Ileum (tissue), 1 donor: ENCODE measurements around the genes MRPL36, ADAMTS16 and MED10.

GRCh38 chr5:1477070-1477983 lies 32.1 kb upstream of the SLC6A3 start:
- PRO-cap = no peak

DNA sequence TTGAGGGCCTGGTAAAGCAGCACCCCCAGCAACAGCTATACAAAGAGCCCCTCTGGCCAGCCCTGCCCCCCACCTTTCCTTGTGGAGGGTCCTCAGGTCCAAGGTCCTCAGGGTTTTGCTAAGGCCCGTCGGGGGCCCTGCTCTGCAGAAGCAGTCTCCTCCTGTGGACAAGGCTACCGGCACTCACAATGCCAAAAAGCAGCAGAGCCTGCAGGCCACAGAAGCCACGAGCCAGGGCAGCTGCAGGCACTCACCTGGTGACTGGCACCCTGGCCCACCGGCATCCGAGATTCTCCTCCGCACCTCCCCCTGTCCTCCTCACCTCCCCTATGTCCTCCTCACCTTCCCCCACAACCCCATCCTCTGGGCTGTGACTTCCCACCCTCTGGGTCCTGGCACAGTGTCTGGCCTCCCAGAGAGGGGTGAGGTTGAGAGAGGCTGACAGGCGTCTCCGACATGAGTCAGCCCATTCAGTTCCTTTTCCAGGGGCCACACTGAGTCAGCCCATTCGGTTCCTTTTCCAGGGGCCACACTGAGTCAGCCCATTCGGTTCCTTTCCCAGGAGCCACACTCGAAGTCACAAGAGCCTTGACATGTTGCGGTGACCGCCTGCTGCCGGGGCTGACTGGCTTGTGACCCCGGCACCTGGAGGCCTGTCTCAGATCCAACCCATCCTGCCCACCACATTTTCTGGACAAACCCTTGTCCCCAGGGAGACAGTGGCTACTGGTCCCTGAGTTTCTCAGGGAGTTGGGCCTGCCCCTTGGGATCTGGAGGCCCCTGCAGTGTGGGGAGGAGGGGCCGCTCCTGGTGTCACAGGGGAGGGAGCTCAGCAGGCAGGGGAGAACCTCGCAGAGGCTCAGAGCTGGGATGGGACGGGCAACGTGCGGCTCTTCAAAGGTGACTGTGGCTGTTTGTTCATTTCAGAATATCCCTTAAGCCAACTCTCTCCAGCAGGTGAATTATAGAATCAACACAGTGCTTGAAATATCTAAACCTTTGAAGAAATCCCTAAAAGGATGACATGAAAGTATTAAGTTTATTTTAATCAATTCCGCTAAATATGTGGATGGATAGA lies 40.3 kb upstream of the LPCAT1 start:
- PRO-cap = no peak

- PRO-cap = unidirectional peak, plus-strand start at chr5:1594064
These were observed 69.9 kb upstream of the LPCAT1 start for GRCh38 chr5:1593605-1594120.

GRCh38 chr5:1600307-1600870 lies 76.6 kb upstream of the LPCAT1 start:
- PRO-cap = no peak

GRCh38 chr5:1644888-1645479 lies 121.2 kb upstream of the LPCAT1 start:
- PRO-cap = no peak

- PRO-cap = no peak
These were observed 89.9 kb downstream of the MRPL36 start for GRCh38 chr5:1709557-1710344.

GRCh38 chr5:1724857-1725636 lies 74.6 kb downstream of the MRPL36 start:
- PRO-cap = no peak

GRCh38 chr5:1799725-1800126 lies at the start of gene MRPL36:
Gene MRPL36 (minus strand): TSS chr5:1799837.
- PRO-cap = bidirectional peak, plus-strand start at chr5:1799988, minus-strand start at chr5:1799820

DNA sequence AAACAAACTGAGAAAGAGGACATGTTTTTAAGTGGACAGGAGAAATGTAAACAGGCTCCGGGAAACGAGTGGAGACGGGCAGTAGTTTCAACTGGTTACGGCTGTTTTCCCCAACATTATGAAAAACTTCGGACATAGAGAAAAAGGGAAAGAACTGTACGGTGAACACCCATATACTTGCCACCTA lies 383 bp upstream of the MRPL36 start:
- PRO-cap = no peak

DNA sequence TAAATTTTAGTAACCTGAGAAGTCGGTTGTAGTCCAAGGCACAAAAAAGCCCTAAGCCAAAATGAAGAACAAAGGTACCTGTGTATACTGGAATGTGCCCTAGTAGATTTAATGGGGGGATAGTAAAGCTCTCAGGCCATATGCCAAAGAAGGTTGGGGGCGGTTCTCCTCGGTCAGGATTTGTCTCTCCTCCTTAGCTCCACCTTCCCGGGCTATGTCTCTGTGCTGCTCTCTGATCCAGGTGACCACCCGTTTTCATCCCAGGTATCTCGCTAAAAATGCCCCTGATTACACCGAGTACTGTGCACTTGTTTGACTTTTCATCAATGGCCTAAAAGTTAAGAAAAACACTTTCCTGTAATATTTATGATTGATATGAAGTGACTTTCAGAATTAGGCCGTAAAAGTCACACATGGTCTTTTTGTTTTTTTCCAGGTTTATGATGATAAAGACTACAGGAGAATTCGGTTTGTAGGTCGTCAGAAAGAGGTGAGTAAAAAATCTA lies 731 bp downstream of the NDUFS6 start:
- PRO-cap = no peak

GRCh38 chr5:1878236-1878655 lies 4.5 kb downstream of the IRX4 start:
- PRO-cap = no peak

DNA sequence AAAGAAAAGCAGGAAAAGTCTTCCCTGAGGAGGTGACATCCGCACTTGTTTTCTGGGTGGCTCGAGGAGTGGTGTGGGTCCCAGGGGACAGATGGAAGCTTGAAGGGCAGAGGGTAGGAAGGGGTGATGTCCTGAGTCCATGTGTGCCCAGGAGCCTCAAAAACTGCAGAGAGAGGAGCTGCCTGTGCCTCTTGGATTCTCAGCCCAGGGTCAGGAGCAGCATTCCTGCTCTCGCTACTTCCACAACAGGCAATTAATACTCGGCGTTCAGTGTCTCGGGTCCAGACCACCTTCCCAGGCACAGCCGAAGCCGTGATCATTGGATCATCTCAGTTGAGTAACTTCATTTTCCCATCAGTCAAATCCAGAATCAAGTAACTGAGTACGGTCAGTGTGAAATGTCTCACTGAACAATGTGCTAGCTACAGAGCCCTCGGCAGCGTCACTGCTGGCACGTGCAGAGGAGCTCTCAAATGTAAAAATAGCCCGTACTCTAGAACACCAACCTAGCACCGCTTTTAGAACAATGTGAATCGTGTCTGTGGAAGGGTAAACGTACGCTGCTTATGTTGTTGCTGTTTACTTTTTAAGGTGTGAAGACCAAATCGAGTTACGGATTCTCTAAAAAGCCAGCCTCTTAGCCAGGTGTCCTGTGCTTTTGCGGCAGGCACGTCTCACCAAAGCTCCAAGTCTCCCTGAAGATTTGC lies 63.5 kb upstream of the IRX4 start:
- PRO-cap = no peak

- PRO-cap = no peak
These were observed 125.4 kb upstream of the IRX4 start for GRCh38 chr5:2007766-2008788.

GRCh38 chr5:2011446-2011773 lies 128.7 kb upstream of the IRX4 start:
- PRO-cap = no peak

DNA sequence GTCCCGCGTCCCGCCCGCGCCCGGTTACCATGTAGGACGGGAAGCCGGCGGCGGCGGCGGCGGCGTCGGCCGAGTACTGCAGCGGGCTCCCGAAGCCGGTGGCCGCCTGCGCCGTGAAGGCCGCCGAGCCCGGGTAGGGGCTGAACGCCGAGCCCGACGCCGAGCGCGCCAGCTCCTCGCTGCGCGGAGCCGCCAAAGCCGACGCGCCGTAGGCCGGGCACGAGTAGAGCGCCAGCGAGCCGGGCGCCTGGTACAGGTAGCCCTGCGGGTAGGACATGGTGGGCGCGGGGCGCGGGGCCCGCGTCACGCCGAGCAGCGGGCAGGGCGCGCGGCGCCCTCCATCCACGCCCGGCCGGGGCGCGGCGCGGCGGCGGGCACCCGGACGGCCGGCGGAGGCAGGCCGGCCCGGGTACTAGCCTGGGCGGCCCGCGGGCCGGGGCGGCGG lies 318 bp downstream of the IRX2 start:
- PRO-cap = no peak

DNA sequence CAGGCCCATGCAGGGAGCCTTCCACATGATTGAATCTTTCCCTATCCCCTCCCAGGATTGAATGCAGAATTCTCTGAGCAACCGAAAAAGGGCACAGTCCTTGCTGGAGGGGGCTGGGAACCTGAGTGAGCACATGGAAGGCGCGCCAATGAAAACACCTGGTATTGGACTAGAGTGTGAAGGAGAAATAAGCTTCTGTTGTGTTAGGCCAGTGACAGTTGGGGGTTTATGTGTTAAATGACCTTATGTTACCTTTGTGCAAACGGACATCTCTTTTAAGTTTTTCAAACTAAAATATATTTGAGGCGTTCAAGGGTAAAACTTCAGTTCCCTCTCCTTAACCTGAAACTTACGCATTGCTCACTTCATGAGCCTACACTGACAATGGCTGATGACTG lies 147.9 kb upstream of the ADAMTS16 start:
- PRO-cap = no peak

DNA sequence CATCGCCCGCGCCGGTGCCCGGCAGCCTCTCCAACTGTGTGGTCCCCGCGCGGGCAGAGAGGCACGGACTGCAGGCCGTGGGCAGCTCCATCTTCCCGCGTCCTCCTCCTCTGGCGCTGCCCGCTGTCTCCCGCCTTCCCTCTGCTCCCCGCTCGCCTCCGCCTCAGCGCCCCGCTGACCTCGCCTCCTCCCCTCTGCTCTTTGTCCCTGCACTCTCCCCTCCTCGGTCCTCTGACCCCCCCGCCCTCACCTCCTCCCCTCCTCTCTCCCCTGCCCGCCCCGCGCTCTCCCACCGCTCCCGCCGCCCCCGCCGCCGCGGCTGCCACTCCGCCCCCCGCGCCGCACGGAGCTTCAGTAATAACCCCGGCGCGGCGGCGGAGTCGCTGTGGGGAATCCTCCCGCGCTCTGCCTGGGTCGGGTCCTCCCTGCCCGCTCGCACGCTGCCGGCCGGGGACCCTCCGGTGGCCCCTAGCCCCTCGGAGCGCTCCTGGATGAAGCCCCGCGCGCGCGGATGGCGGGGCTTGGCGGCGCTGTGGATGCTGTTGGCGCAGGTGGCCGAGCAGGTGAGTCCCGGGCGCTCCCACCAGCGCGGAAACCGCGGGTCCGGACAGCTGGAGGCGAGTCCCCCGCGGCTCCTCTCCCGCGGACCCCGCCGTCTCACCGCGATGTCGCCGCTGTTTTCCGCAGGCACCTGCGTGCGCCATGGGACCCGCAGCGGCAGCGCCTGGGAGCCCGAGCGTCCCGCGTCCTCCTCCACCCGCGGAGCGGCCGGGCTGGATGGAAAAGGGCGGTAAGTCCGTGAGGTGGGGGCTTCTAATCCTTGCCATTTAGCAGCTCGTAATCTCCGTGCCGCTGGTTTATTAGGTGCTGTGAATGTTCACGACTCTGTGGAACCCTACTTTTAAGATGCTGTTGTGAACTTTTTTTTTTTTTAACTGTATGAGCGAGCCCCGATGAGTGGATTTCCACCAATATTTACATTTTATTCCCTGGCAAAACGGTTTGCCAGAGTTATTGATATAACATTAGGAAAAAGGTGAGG lies at the start of gene ADAMTS16:
Gene ADAMTS16, plus strand, starts transcription at position 354 of the 1,042 bp plus-strand sequence.
- PRO-cap = no peak

DNA sequence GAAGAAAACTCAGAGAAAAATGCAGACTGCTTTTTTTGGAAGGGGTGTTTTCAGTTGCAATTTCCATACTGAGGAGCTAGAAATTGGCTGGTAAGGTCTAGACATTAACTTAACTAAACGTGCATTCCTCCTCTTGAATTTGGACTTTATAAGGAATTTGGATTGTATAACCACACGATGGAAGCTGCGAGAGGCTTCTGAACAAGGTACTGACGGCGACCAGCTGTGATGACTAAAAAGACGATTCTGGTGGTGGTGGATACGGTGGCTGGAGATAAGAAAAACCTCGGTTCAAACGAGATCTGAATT lies 944 bp upstream of the ICE1 start:
- PRO-cap = no peak

GRCh38 chr5:5449745-5450671 lies 27.5 kb downstream of the ICE1 start:
- PRO-cap = no peak

DNA sequence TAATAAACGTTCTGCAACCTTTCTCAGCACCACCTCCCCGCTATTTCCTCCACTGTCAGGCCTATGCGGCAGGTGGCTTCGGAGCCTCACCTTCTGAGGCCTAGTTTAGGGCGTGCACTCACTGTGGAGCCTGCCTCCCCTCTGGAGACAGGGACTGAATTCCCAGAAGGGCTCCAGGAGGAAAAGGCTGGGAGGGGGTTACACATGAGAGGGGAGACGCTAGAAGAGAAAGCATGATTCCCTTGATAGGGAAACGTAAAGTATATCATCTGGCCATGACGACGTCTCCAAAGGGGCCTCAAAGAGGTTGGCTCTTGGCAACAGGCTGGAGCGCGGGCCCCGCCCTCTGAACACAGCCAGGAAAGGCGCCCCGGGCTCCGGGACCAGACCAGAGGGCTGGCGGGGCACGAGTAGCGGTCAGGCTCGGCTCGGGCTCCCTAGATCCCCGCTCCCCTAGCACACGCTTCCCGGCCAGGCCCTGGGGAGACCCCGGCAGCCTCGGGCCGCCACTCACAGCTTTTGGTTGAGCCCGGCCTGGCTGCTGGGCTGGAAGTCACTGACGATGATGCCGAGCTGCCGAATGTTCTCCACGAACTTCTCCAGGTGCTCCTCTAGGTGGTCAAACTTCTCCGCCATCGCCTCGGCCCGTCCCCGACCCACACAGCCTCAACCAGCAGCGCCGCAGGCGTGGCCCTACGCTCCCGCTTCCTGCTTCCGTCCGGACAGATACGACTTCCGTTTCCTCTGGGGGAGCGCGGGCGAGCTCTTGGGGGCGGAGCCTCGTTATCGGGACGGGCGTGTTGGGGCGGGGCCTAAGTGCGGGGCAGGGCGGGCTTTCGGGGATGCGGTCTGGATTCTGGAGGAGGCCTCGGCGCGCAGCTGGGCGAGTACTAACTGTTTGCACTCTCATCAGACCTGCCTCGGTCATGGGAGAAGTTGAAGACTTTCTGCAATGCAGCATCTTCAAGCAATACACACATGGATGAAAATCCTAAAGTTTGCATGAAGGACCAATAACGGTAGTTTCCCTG lies at the start of gene MED10:
Gene MED10, minus strand, starts transcription at position 700 of the 1,031 bp plus-strand sequence.
- PRO-cap = unidirectional peak, plus-strand start at position 391 of the sequence; bidirectional peak, plus-strand start at position 854 of the sequence, minus-strand start at position 710 of the sequence